ENCODE data around the genes CPB2 and LCP1.

GRCh38 chr13:46104542-46105482 lies at the start of gene CPB2:
Gene CPB2 (minus strand): TSS chr13:46105033.
- PRO-cap = no peak
- RAMPAGE, long total RNA, 4 experiments = no peak in any of the 4 experiments

DNA sequence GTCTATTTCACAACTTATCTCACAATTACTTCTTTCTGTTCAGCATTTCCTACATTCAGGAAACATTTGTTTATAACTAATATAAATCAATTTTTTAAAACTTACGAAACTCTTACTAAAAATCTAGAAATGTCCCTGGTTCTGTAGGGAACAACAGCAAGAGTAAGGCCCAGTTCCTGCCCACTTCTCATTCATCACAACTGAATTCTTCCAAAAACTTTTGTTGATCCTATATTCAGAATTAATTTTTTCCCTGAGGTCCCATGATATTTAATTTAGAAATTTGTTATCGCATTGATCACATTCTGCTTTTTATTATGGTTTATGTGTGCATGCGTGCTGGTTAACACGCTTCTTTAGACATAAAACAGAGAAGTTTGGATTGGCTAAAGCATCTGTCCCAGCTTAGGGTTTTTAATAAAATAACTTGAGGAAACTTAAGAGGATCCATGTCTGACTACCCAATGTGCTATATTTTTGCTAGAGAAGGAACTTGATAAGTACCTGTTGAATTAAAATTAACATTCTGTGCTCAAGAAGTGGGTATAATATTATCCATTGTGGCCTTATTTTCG lies 18.8 kb upstream of the CPB2 start:
- PRO-cap = no peak
- RAMPAGE, long total RNA, 4 experiments = no peak in any of the 4 experiments

DNA sequence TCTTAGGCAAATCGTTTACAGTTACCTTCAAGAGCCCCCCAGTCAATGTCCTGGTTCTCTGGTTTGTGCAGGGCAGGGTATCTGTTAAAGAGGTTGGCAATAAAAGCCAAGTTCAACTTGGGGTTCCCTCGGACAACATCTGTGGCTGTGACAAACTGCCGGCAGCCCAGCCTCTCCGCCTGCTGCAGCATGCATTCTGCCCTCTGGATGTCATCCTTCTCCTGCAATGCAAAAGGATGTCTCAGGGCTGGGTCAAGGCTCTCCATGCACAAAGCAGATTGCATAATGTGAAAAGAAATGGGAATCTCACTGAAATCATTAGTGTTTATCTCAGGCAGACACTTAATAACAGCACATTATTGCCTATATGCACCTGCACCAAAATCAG lies 35.1 kb downstream of the LCP1 start:
- PRO-cap = no peak
- RAMPAGE, long total RNA, 4 experiments = start-site peak on the minus strand in 1 of 4 experiments, centred at position 195 of the sequence, 11 reads per replicate

- PRO-cap = no peak
- RAMPAGE, long total RNA, 4 experiments = no peak in any of the 4 experiments
Measured at GRCh38 chr13:46154171-46154930, 27.6 kb downstream of the LCP1 start.

DNA sequence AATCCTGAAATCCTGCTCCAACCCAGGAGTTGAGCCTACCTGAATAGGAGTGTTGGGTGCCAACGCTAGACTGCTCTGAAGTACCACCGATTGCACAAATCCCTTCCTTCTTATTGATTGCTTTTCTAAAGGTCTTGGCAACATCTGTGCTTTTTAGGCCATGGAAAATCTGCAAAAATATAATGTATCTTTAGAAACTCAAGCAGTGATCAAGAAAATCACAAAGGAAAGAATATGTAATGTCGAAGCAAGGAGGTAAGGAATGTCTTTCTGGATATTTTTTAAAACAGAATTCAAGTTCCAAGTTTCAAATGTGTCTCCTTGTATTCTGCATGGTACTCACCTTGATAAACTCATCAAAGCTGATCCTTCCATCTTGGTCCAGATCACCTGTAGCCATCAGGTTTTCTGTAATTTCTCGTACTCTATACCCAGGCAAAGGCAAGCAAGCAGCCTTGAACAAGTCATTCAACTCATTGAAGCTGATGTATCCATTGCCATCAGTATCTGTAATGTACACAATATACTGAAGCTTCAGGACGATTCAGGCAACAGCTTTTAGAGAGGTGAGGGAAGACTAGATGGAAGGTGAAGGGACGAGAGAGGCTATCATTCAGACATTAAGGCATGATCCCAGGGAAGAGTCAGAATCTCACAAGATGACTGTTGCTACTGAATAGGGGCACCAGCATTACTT lies 23.3 kb downstream of the LCP1 start:
- PRO-cap = no peak
- RAMPAGE, long total RNA, 4 experiments = start-site peak on the minus strand in 1 of 4 experiments, centred at position 254 of the sequence, 9 reads per replicate

GRCh38 chr13:46181594-46182747 lies at the start of gene LCP1:
Gene LCP1 (minus strand): TSS chr13:46182177.
- PRO-cap = bidirectional peak, plus-strand start at chr13:46182038, minus-strand start at chr13:46181974; unidirectional peak, minus-strand start at chr13:46182175
- RAMPAGE, long total RNA, 4 experiments = start-site peak on the minus strand in 4 of 4 experiments, at chr13:46182142-46182247 at its widest, 52 to 555 reads per replicate

- PRO-cap = no peak
- RAMPAGE, long total RNA, 4 experiments = no peak in any of the 4 experiments
Measured at GRCh38 chr13:46389337-46390606, 2.7 kb upstream of the RUBCNL start.

- PRO-cap = no peak
- RAMPAGE, long total RNA, 4 experiments = no peak in any of the 4 experiments
Measured at GRCh38 chr13:46490805-46491093, 62.2 kb upstream of the LRCH1 start.

DNA sequence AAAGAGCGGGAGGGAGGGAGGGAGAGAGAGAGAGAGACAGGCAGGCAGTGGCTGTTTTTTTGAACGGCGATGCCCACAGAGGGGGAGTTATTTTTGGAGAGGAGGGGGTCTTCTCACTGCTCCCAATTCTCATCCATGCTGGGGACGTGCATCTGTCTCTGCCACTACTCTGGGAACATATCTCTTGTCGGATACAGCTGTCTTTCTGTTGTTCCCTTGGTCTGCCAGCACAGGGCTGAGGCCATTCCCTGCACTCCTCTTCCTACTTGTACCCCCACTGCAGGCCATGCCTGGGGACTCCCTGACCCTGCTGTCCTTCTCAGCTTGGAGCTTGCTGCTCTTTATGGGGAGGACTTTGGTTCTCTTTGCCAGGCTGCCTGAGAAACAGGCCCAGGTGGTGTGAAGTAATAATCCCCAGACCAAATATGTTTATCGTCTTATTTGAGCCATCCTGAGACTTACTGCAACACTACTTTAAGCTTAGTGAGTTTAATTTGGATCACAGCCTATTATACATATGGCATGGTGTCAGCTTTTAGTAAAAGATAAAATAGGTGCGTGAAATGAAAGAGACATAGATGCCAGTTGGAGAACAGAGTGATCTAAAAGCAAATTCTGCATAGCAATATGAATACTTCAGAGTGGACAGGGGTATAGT lies 19.1 kb downstream of the LRCH1 start:
- PRO-cap = no peak
- RAMPAGE, long total RNA, 4 experiments = no peak in any of the 4 experiments

DNA sequence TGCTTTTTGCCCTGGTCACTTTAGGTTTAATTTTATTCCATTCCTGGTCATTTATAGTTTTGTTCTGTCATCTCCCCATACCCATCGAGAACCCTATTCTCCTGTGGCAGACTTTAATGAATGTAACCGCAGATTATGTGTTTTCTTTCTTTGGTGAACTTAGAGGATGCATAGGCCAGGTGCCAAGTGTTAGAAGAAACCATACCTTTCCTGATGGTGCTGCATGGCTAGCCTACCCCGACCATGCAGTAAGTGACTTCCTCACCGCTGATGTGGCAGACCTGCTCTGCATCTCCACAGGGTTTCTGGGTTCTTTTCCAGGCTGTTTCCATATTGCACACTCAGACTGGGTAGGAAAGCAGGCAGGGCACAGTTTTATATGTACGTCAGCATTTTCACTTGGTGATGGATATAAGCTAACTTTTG lies 42.1 kb downstream of the LRCH1 start:
- PRO-cap = no peak
- RAMPAGE, long total RNA, 4 experiments = no peak in any of the 4 experiments

GRCh38 chr13:46897265-46897481 lies 320 bp upstream of the HTR2A start:
- PRO-cap = no peak
- RAMPAGE, long total RNA, 4 experiments = no peak in any of the 4 experiments

DNA sequence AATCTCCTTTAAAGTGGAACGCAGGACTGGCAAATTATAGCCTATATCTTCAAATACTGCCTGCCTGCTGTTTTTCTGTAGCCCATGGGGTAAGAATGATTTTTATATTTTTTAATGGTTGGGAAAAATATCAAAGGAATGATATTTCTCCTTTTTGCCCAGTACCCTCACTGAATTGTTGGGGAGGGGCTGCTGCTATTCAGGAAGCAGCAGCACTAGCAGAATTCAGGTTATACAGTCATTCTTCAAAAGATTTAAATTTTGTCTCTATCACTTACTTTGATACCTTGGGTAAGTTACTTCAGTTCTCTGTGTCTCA lies 6.7 kb downstream of the ITM2B start:
- PRO-cap = no peak
- RAMPAGE, long total RNA, 4 experiments = no peak in any of the 4 experiments

- PRO-cap = no peak
- RAMPAGE, long total RNA, 4 experiments = start-site peak on the plus strand in 2 of 4 experiments, at chr13:48258800-48258932 at its widest, 252 to 575 reads per replicate
Measured at GRCh38 chr13:48258656-48259200, 25.7 kb downstream of the ITM2B start.

DNA sequence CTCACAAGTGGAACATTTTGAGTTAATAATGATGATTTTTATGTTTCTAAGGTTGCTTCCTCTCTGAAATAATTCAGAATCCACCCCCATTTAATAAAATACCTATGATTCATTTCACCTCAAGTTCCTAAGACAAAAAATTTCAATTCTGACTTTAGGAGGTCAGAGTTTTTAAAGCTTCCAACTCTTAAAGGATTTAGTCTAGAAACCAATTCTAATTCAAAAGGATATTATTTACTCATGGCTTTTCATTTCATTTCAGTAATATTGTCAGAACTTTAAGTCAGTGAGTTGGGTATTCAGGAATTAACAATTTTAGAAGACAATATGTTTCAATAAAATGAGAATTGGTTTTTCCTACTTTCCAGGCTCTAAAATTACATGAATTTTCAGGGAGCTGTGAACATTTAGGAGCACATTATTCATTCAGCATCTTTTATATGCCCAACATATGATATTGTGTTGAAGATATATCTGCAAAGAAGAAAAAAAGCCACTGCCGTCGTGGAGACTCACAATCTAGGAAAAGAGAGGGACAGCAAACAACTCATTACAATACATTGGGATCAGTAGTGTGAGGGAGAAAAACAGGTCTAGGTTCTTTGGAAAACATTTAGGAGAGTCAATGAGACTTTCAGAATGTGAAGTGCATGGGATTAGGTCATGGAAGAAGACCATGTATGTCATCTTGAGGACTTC lies 29.3 kb downstream of the ITM2B start:
- PRO-cap = no peak
- RAMPAGE, long total RNA, 4 experiments = no peak in any of the 4 experiments

GRCh38 chr13:48477548-48477761 lies 55.4 kb downstream of the RCBTB2 start:
- PRO-cap = no peak
- RAMPAGE, long total RNA, 4 experiments = no peak in any of the 4 experiments

DNA sequence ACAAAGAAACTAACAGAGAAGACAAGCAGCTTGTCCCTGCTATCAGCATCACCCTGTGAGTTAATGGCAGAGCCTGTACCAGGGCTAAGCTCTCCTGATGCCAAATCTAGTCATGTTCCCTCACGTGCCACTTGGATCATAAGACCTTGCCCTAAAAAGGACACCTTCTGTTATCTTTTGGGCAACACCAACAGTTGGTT lies 14.8 kb downstream of the RCBTB2 start:
- PRO-cap = no peak
- RAMPAGE, long total RNA, 4 experiments = no peak in any of the 4 experiments

DNA sequence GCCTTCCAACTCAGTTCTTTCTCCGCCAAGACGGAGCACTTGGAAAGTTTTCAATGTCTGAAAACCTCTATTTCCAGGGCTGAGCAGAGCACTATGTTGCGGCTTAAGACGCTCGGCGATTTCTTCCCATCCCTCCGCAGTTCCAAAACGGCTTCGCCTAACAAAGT lies 820 bp downstream of the RCBTB2 start:
- PRO-cap = no peak
- RAMPAGE, long total RNA, 4 experiments = no peak in any of the 4 experiments

DNA sequence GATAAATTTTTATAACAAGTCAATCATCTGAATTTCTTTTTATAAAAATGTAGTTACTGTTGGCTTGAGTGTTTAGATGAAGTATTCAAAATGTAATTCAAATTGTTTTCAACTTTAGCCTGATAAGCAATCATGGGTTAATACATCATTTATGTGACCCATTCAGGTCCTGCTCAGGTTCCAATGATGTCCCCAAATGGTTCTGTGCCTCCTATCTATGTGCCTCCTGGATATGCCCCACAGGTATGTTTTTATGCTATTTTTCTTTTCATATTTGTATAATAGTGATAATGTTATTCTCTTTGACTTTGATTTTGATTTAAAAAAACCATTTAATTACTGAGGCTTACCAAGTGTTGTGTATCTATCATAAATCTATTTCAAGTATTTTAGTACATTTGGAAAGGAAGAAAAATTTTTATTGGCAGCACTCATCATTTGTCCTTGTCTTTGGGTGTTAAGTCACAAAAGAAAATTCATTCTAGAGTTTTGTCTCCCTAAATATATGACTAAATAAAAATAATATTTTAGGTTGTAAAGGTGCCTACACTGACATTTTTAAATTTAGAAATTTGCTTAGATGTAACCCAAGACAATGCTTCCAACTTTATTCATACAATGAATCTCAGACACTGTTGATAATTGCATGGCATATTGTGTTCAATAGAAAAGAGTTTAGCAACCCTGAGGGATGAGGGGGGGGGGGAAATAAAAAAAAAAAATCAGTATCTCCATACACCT lies 105.5 kb upstream of the MLNR start:
- PRO-cap = no peak
- RAMPAGE, long total RNA, 4 experiments = no peak in any of the 4 experiments

- PRO-cap = bidirectional peak, plus-strand start at chr13:49314137, minus-strand start at chr13:49313994
- RAMPAGE, long total RNA, 4 experiments = no peak in any of the 4 experiments
Measured at GRCh38 chr13:49313847-49314402, 66.2 kb downstream of the CDADC1 start.

DNA sequence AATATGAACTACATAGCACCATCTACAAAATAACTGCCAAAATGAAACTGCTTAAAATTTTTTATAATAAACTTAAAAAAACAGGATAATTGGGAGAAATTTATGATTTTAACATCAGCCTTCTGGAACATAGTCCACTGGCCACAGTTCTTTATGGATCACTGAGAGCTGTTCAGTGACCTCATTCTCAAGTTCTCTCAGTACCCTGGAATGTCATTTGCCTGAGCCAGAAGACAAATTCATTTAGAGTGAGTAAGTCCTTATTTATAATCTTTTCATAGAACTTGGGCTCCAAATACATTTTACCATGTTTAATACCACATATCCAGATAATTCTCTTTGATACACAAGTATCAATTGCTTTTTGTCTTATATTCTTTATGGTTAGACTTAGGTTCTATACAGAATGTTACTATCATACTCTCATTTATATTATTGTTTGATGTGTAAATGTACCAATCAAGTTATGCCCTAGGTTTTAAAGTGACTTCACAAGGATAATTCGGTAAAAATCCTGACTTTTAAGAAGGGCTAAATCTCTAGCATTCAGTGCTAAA lies 87.6 kb downstream of the CAB39L start:
- PRO-cap = no peak
- RAMPAGE, long total RNA, 4 experiments = no peak in any of the 4 experiments